A375 (cell line): ENCODE measurements around a stretch of chr18.

DNA sequence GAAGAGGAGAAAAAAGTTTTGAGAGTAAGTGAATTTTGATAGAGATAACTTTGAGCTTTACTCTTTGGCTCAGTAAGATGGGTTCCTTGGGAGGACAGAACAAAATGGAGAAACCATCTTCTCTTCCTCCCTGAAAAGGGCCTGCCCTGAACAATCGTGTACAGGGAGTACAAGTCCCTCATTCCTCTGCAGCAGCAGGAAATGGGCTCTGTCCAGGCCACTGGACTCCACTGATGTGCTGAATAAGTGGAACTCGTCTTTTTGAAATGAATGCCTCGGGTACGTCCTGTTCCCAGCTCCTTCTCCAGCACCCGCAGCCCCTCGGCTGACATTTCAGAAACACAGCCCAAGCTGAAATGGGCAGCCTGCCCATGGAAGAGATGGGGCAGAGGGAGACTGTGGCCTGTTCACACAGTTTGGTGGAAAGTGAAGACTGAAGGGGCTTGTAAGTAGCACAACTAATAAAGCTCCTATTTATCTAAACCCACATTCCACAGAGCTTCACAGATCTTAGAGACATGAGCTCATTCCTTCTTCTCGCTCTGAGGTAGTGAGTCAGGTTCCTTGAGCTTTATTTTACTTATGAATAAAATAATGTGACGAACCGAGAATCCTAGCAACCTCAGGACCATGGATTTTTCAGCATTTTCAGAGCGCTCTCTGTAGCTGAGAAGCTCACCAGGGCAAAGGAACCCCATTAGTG, 498.6 kb downstream of the TXNL1 start:
- RAMPAGE, long total RNA = no peak

DNA sequence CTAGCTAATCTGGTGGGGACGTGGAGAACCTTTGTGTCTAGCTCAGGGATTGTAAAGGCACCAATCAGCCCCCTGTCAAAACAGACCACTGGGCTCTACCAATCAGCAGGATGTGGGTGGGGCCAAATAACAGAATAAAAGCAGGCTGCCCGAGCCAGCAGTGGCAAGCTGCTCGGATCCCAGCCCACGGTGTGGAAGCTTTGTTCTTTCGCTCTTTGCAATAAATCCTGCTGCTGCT, 65.5 kb downstream of the TXNL1 start:
- RAMPAGE, long total RNA = no peak

GRCh38 chr18:56575032-56575482, 63.3 kb downstream of the TXNL1 start:
- RAMPAGE, long total RNA = no peak

DNA sequence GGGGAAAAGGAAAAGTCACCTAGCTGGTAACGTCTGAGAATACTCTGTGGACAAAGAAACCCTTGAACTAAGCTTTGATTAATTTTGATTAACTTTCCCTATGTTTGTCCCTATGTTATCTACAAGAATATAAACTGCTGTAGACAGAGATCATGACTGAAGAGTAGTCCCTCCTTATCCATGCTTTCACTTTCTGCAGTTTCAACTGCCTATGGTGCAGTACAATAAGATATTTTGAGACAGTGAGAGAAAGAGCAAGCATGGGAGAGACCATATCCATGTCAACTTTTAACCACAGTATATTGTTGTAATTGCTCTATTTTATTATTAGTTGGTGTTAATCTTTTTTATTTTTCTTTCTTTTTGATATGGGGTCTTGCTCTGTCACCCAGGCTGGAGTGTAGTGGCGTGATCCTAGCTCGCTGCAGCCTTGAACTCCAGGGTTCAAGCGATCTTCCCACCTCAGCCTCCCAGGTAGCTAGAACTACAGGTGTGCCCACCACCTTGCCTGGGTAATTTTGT, 31.7 kb downstream of the TXNL1 start:
- RAMPAGE, long total RNA = no peak

GRCh38 chr18:57050581-57051124, 96.2 kb upstream of the BOD1L2 start:
- RAMPAGE, long total RNA = no peak

DNA sequence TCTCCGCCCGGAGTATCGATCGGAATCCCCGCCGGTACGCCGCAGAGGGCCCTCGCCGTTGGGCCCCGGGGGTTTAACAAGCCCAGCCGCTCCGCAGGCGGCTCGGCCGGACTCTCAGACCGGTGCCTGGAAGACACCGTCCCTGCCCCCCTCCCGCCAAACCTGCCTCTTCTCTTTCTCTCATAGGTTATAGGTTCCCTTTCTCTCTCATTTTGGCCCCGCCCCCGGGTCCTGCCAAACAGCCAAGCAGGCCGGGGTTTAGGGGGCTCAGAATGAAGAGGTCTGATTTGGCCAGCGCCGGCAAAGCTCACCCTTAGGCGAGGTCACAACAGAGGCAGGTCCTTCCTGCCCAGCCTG, 4.5 kb downstream of the ONECUT2 start:
- RAMPAGE, long total RNA = no peak

- RAMPAGE, long total RNA = no peak
These were observed 1.8 kb downstream of the NEDD4L start for GRCh38 chr18:58045859-58046140.

GRCh38 chr18:58080370-58080875, 36.4 kb downstream of the NEDD4L start:
- RAMPAGE, long total RNA = no peak

GRCh38 chr18:58206392-58206836, 162.4 kb downstream of the NEDD4L start:
- RAMPAGE, long total RNA = no peak

DNA sequence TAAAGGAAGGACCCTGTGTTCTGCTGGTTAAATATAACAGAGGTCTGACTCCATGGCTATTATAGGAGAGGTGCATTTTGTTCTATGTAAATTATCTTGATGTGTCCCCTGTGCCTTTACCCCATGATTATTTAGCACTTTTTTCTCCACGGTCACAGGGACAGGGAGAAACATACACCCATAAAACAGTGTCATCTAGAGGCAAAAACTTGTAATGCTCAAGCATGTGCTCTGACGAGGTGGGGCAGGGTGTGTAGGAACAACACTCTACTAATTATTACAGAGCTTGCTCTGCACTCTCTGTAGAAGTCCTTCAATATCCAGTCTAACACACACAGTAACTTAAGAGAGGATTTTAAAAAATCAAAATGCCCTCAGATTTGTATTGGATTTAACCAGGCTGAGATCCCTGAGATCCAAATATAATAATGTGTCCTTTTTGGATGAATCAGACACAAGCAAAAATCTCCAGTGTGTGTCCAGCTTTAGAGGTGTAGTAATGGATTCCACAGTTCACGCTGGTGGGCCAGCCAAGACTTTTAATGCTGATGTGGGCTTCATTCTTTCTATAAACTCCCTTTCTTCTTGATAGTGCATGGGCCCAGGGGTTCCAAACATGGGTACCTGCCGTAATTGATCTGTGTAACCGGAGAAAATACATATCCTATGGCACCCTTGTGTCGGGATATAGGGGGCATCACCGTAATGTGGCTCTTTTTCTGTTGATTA, 188.1 kb downstream of the NEDD4L start:
- RAMPAGE, long total RNA = no peak

- RAMPAGE, long total RNA = no peak
These were observed 203.4 kb downstream of the NEDD4L start for GRCh38 chr18:58247119-58248078.

DNA sequence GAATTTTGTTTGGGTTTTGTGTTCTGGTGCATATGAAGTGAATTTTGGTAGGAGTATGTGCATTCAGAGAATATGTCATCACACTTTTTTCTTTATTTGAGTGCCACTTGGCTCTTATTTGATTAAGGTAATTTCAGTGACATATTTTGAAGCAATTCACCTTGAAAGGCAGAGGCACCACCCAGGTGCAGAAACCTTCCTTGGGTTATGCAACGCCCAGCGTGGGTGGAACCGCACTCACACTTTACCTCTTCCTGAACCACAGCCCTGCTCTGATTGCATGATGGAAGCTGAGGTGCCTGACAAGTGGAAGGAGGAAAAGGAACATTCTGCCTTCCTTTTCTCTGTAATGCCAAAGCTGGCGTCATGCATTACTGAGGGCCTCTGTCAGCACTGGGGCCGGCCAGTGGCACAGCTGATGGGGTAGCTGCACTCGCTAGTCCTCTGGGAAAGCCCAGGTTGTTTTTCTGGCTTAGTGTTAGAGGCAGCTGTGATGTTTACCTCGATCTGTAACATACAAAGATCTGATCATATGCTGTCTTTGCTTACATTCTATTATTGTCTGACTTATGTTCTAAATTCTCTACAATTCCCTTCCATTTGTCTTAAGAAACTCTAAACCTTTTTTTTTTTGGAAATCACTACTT, 266.5 kb downstream of the NEDD4L start:
- RAMPAGE, long total RNA = no peak

- RAMPAGE, long total RNA = no peak
These were observed 280.8 kb downstream of the NEDD4L start for GRCh38 chr18:58324786-58325254.

- RAMPAGE, long total RNA = no peak
These were observed 285.0 kb downstream of the NEDD4L start for GRCh38 chr18:58328870-58329519.

GRCh38 chr18:58361039-58361710, 267.7 kb downstream of the ALPK2 start:
- RAMPAGE, long total RNA = no peak

GRCh38 chr18:58399829-58400362, 229.0 kb downstream of the ALPK2 start:
- RAMPAGE, long total RNA = no peak

DNA sequence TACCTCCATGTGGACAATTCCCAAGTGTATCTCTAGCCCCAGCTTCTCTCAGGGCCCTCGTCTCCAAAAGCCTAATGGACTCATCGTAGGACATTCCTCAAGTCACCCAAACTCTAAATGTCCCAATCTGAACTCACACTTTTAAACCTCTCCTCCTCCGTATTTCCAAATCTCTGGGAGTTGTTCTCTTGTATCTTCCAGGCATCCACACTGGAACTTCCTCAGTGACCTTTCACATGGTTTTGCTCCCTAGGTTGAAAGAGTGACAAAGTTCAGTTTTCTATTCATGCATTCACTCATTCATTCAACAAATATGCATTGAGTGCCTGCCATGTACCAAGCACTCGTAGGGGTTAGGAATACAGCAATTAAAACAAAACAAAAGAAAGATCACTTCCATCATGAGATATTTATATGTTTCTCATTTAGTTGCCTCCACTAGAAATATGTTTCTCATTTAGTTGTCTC, 220.2 kb downstream of the ALPK2 start:
- RAMPAGE, long total RNA = no peak

DNA sequence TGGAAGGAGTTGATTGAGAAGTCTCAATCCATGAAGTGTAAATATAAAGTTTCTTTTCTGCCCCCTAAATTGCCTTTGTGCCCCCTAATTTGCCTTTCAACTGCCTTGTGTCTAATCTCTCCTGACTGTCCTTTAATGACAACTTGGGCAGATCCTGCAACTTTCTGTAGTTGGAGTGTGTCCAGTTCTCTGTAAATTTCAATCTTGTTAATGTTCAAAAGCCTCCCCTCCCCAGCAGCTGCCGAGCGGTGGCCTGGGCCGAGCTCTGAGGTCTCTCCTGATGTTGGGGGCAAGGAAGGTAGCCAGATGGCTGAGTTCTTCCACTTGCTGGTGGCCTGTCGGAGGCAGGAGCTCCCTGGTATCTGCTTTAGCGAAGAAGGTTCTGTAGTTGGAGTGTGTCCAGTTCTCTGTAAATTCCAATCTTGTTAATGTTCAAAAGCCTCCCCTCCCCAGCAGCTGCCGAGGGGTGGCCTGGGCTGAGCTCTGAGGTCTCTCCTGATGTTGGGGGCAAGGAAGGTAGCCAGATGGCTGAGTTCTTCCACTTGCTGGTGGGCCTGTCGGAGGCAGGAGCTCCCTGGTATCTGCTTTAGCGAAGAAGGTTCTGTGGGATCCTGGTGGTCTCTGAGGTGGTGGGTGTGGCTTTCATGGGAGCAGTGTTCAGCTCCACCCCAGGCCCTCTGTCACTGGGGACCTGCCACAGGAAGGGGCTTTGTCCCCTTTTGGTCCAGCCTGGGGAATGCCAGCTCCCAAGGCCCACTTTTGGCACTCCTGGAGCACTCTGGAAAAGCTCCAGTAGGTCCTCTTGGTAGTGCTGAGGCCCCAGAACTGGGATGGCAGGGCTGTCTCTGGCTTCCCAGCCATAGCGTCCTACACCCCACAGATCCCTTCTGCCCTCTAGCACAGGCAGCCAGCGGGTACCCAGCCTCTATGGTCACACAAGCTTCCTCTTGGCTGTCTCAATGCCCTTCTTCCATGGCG, 212.0 kb downstream of the ALPK2 start:
- RAMPAGE, long total RNA = no peak

DNA sequence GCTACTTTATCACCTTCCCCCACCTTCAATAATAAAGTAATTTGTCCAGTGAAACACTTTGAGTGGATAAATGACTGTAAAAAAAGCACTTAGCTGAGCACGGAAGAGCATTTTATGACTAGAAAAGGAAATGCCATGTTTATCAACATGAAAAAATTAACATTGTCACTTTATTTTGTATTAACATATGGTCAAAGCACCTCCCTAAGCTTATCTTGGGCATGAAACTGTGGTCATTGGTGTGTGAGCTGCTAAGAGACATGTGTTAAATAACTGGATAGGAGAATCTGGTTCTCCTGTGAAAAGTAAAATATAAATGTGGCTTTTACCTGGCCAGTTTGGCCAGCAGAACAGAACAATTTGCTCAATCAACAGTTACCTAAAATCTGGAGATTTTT, 51.5 kb downstream of the ALPK2 start:
- RAMPAGE, long total RNA = no peak

DNA sequence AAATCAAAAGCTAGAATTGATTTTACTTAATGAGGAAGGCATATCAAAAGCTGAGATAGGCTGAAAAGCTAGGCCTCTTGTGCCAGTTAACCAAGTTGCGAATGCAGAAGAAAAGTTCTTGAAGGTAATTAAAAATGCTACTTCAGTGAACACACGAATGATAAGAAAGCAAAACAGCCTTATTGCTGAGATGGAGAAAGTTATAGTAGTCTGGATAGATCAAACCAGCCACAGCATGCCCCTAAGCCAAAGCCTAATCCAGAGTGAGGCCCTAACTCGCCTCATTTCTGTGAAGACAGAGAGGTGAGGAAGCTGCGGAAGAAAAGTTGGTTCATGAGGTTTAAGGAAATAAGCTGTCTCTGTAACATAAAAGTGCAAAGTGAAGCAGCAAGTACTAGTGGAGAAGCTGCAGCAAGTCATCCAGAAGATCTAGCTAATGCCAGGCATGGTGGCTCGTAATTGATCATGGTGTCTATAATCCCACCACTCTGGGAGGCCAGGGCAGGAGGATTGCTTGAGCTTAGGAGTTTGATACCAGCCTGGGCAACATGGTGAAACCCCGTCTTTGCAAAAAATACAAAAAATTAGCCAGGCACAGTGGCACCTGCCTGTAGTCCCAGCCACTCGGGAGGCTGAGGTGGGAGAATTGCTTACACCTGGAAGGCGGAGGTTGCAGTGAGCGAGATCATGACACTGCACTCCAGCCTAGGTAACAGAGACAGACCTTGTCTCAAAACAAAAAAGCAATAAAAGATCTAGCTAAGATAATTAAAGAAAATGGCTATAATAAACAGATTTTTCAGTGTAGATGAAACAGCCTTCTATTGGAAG, 21.6 kb downstream of the MALT1 start:
- RAMPAGE, long total RNA = no peak